Osteoblast (primary cell): Measurements from ENCODE around the genes CES1 and MT1M.

- CAGE, long polyA plus RNA, result no peak
- RRBS, result 3% methylated on average over 13 of the region's 50 CpGs
These were observed 292 bp upstream of the IRX3 start for GRCh38 chr16:54286857-54287300.

- CAGE, long polyA plus RNA, result no peak
- RRBS, result no CpG with 5 or more reads among the region's 10 CpGs
These were observed 144.7 kb upstream of the IRX3 start for GRCh38 chr16:54431311-54431723.

DNA sequence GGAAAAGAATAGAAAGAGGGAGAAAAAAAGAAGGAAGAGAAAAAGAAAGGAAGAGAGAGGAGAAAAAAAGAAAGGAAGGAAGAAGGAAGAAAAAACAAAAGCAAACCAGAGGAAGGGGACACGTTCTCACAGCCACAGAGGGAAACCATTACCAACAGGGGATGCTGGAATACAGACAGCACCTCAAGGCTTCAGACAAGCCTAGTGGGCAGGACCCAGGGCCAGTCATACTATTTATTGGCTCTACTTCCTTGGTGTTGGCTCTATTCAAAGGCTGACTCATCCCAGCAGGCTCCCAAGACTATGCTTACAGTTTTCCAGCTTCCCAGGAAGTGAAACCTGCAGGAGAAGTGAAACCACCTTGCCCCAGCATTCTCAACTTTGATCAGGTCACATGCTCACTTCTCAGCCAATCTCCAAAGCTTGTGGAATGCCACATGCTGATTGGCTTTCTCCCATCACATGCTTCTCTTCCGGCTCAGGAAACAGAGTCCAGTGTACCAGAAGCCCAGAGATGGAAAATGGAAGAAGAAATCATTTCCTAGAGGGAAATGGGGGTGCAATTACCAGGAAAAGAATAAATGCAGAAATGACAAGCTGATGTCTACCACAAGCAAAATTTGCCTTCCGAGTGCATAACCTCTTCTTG lies 273.3 kb upstream of the IRX5 start:
- CAGE, long polyA plus RNA, result no peak
- RRBS, result no CpG with 5 or more reads among the region's 3 CpGs

DNA sequence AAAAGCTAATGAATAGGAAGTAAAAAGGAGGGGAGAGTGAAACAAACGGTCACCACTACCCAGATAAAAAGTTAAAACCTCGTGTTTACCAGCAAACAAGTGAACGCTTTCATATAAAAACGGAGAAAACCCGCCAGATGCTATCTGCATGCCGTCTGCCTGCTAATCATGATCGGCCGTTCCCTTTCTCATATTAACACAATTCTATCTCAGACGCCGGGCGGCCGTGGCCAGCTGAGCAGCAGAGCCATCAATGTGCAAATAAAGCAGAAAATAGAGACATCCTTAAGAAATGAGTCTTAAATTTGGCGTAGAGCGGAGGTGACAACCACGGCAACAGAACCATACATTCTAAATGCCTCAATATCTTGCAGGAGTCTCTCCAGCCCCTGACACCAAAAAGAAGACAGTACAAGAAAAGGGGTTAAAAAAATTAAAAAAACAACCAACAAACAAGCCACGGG lies 2.7 kb upstream of the IRX5 start:
- CAGE, long polyA plus RNA, result no peak
- RRBS, result no CpG with 5 or more reads among the region's 16 CpGs

GRCh38 chr16:54939485-54940145 lies 8.9 kb downstream of the IRX5 start:
- CAGE, long polyA plus RNA, result no peak
- RRBS, result no CpG with 5 or more reads among the region's 31 CpGs

DNA sequence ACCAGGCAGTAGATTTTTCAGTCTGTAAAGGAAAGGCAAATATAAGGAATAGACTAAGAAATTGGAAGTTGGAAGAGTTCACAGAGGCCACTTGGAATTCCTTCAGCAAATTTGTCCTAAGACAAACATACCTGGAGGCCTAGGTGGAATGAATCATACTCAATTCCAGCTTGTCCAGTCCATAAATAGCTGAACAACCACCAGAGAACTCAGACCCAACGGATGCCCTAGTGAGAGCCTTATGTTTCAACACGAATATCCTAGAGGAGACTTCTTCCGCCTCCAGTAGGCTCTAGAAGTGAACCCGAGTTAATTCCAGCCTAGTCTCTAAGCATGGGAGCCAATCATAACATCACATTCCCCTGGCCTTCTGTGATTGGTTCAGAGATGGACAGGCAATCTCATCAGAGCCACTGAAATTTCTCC lies 62.9 kb downstream of the IRX6 start:
- CAGE, long polyA plus RNA, result no peak
- RRBS, result no CpG with 5 or more reads among the region's 4 CpGs

DNA sequence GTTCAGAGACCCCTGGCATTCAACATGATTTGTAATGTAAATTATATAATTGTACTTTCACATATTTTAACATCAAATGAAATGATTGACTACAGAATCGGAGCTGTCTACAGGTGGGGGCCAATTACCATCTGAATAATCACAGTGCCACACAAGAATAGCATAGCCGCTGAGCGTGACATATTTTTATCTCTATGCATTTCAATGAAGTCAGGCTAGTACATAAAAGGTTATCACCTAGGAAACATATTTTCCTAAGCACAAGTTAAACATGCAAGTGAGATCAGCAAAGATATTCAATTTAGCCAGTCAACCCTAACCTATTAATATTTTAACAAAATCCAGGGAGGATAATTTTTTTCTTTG lies 66.9 kb downstream of the IRX6 start:
- CAGE, long polyA plus RNA, result no peak
- RRBS, result no CpG with 5 or more reads among the region's 3 CpGs

DNA sequence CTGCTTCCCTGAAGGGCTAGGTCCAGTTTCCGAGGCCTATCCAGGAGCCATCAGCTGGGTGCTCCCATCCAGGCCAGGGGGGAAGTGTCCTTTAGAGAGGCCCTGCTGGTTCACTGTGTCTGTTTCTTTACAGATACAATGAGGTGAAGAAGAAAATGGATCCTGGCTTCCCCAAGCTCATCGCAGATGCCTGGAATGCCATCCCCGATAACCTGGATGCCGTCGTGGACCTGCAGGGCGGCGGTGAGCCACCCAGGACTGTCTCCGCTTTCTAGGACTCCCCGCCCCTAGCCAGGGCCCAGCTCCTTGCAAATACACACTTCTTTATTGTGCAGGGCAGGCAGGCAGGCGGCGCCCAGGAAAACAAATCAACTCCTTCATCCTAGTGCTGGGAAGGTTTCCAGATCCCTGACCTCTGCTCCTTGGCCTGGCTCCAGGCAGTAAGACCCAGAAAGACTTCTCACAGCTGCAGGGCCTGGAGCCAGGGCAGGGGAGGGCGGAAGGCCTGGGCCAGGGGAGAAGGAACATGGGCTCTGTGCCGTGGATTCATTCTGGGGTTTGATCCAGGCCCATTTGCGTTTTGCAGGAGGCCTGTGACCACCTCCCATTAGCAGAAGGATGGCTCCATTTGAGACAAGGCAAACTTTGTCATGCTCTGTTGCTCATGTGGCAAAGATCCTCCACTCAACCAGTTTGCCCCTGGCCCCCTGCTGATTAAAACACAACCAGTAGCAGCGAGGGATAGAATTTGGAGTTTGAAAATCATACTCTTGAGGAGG lies 6.0 kb upstream of the LPCAT2 start:
- CAGE, long polyA plus RNA, result start-site peak on the plus strand centred at position 189 of the sequence, 106 bp wide, 111 and 136 reads in 2 replicates
- RRBS, result no CpG with 5 or more reads among the region's 15 CpGs

- CAGE, long polyA plus RNA, result no peak
- RRBS, result no CpG with 5 or more reads among the region's 4 CpGs
These were observed 41.8 kb upstream of the SLC6A2 start for GRCh38 chr16:55613916-55614457.

DNA sequence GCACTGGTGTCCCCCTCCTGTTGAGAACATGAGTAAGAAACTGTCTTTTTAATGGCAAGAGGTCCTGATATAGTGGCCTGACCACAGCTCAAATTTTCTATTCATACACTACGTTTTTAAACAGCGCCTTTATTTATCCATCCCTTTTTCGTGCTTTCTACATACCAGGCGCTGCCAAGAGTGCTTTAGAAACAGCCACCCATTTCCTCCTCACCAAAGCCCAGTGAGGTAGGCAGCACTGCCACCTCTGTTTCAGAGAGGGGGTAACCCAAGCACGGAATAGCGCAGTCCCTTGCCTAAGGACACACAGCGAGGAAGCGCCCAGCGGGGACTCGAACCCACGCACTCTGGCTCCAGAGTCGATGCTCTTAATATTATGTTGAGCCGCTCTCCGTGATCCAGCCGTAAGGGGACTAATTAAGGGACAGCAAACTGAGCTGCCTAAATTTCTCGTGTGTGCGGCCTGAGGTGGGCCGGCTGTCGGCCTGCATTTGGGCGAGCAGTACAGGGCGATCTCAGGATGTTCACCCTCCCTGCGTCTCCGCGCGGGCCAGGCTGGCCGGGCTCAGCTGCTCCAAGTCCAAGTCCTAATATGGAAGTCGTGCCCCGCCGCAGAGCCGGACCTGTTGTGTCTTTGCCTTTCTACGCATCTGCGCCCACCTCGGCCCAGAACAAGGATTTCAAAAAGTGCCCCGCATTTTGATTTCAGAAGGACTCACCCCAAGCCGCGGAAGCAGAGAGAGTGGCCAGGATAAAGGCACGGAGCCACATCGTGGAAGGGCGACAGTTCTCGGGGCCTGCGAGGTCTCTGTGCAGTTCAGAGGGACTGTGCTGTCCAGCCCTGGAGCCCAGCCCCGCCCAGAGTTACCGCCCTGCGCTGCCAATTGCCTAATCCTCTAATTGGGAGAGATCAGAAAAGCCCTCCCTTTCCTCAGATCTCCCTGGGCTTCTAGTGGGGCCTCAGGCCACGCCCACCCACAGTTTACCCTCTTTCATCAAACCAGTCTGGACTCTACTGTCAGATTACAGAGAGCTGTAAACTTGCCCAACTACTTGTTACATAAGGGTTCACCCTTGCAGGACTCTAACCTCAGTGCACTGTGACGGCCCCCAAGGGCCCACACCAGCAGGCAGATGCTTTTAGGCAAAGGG lies at the start of gene CES1:
Gene CES1, minus strand, starts transcription at position 812 of the 1,152 bp plus-strand sequence.
- CAGE, long polyA plus RNA, result start-site peak on the minus strand centred at position 842 of the sequence, 66 bp wide, 21 and 25 reads in 2 replicates
- RRBS, result 15% methylated on average over 12 of the region's 46 CpGs

- CAGE, long polyA plus RNA, result no peak
- RRBS, result no CpG with 5 or more reads among the region's 4 CpGs
These were observed 14.5 kb downstream of the GNAO1 start for GRCh38 chr16:56205858-56206143.

GRCh38 chr16:56234809-56235165 lies 43.5 kb downstream of the GNAO1 start:
- CAGE, long polyA plus RNA, result no peak
- RRBS, result no CpG with 5 or more reads among the region's 5 CpGs

GRCh38 chr16:56372927-56373287 lies 52.4 kb downstream of the AMFR start:
- CAGE, long polyA plus RNA, result no peak
- RRBS, result no CpG with 5 or more reads among the region's 4 CpGs

GRCh38 chr16:56404676-56405213 lies 20.6 kb downstream of the AMFR start:
- CAGE, long polyA plus RNA, result no peak
- RRBS, result no CpG with 5 or more reads among the region's 6 CpGs

- CAGE, long polyA plus RNA, result no peak
- RRBS, result no CpG with 5 or more reads among the region's 6 CpGs
These were observed 1.8 kb upstream of the MT2A start for GRCh38 chr16:56606496-56606982.

DNA sequence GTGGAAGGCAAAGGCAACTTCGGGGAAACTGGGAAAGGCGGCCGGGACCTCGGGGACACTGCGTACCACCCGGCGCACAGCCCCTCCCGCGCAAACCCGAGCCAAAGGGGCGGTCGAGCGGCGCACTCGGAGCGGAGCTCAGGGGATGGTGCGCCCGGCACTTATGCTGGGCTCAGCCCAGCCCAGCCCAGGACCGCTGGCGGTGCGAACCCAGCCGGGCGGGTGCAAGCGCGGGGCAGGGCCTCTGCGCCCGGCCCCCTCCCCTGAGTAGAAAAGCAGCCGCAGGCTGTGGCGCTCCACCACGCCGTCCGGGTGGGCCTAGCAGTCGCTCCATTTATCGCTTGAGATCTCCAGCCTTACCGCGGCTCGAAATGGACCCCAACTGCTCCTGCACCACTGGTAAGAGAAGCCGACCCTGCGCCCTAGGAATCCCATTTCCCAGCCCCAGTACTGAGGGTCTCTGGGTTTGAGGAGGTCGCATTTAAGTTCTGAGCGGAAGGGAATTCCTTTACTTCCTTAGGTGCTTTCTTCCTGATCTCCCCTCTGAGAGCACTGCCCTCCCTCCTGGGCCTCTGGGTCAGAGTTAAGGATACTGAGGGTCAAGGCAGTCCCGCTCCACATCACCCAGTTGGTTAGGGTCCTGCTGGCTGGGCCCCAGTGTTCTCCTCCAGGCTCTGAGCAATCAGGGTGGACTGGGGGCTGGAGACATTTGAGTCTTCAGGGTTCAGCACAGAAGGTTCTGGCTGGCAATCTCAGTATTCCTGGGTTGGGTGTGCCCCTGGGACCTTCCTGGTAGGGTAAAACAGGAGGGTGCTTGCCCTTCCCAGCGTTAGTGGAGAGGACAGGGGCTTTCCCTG lies at the start of gene MT1M:
Gene MT1M, plus strand, starts transcription at position 299 of the 857 bp plus-strand sequence.
- CAGE, long polyA plus RNA, result start-site peak on the plus strand centred at position 244 of the sequence, 118 bp wide, 1,098 and 1,255 reads in 2 replicates
- RRBS, result 2% methylated on average over 24 of the region's 43 CpGs

DNA sequence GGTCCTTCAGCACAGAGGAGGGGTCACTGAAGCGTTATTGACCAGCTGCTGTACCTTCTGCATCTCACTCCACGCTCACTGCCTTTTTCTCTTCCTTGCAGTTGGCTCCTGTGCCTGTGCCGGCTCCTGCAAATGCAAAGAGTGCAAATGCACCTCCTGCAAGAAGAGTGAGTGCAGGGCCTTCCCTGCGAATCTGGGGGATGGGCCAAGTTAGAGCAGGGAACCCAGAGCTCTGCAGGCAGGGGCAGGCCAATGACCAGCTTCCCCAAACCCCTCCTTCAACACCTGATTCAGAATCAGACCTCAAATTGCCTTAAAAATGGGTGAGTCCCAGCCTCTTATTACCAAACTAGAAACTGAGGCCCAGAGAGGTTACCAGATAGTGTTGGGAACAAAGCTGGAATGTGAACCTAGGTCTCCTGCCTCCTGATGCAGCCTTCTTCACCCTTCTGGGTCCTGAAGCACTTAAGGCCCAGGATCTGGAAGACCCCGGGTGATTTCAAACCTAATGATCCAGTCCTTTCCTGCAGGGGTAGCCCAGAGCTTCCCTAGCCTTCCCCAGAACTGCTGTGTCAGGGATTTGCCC lies 887 bp downstream of the MT1X start:
- CAGE, long polyA plus RNA, result no peak
- RRBS, result 74% methylated on average over 1 of the region's 5 CpGs

GRCh38 chr16:56750086-56750449 lies 20.1 kb downstream of the NUP93 start:
- CAGE, long polyA plus RNA, result no peak
- RRBS, result no CpG with 5 or more reads among the region's 1 CpG

- CAGE, long polyA plus RNA, result no peak
- RRBS, result no CpG with 5 or more reads among the region's 7 CpGs
These were observed 50.2 kb upstream of the SLC12A3 start for GRCh38 chr16:56814649-56815264.

GRCh38 chr16:56915236-56915764 lies 16.6 kb upstream of the HERPUD1 start:
- CAGE, long polyA plus RNA, result no peak
- RRBS, result no CpG with 5 or more reads among the region's 8 CpGs